ReNcell CX (cell line): ENCODE measurements around the gene OPALIN.

GRCh38 chr10:95410479-95410809, 119.6 kb upstream of the PDLIM1 start:
- PRO-cap: no peak

- PRO-cap: no peak
These were observed 124.4 kb upstream of the PDLIM1 start for GRCh38 chr10:95415178-95415541.

DNA sequence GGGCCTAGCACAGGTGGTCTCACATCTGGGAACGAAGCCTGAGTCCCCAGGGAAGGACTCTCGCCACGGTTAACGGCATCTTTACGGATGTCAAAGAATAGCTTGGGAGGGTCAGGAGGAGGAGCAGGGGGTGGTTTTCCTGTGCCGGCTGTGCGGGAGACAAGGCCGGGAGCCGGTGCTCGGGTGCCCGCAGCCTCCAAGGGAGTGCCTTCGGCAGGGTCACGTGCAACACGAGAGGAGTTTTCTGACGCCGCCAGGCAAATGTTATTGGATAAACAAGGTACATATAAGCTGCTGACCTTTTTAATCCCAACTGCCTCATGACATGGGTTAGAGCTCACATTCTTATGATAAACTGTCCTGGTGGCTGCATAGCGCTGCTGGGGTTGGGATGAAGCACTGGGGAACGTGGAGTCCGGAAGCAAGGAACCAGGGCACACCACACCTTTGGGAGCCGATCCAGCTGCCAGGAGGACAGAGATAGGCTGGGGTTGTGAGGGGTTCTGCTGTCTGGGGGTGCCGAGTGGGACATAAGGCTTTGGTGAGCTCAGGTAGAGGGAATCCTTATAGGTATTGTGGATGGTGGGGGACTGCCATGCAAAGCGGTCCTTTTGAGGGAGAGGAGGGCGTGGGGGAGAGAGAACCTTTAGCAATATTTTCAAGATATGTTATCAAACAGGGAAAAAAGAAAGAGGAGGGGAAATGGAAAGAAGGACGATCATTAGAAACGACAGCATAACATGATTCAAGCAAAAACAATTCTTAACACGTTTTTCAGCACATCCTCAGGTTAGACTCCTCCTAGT, 124.9 kb upstream of the PDLIM1 start:
- PRO-cap: unidirectional peak, plus-strand start at position 168 of the sequence

DNA sequence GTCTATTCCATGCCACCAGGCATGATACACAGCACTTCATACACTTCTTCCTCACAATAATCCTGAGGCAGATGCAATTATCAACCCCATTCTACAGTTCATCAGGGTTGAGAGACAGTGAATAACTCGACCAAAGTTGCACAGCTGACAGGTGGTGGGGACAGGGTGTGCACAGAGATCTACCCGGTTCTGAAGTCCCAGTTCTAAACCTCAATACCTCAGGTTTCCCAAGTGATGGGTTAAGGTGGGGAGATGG, 129.7 kb downstream of the SORBS1 start:
- PRO-cap: no peak

DNA sequence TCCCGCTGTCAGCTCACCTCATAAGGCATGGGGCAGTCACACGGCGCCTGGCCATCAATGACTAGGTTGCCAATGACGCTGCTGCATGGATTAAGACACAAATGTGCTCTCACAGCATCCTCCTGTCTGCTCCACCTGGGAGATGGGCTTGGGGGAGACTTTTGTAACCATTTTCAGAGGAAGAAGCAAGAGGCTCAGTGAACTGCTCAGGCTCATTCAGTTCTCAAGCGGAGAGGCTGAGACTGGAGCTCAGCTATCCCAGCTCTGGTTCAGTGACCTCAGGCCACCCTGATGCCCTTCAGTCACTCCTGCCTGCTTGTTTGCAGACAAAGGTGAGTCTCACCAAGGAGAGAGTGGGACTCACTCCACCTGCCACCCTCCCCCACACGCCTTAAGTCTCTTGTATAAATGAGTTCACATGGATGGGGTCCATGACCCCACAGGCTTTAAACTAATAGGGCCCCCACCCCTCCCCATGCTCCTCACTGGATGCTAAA, 125.3 kb downstream of the SORBS1 start:
- PRO-cap: no peak

- PRO-cap: no peak
These were observed 115.9 kb downstream of the SORBS1 start for GRCh38 chr10:95445090-95445820.

DNA sequence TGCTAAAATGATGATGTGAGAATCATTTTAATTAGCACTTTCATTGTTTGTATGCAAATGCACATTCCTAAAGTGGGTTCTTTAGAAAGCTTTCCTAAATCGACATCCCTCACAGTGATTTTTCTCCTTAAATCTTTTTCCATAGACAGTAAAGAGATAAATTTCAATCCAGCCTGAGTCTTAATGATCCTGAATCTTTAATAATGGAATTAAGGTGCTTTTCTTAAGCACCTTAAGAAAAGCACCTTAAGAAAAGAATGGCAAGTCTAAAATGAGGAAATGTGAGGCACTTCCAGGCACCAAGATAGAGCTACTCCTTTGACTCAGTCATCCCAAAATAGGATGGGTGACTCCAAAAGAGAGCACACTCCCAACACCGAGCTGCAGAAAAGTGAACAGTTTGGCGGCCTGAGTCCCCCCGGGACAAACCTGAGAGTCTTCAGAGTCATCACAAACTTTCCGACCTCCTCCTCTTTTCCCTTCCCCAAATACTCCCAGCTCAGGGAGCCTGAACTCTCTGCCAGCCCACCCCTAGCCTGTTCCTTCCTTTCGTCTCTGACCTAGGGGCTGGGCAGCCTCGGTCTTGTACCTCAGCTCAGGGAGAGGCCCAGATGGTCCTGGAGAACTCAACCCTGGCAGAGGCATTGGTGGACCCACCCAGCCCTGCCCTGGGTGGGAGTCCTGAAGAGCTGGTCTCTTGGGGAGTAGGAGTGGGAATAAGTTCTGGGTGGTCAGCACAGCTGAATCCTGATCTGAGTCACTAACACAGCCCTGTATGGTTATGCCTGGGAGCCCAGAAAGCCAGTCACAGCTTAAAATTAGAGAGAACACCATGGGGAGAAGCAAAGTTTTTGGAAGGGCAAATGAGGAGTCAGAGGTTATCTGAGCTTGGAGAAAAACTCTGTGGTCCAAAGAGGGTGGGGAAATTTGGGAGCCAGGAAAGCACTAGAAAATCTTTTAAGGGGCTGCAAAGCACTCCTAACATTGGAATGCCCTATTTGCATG, 84.2 kb downstream of the SORBS1 start:
- PRO-cap: no peak

DNA sequence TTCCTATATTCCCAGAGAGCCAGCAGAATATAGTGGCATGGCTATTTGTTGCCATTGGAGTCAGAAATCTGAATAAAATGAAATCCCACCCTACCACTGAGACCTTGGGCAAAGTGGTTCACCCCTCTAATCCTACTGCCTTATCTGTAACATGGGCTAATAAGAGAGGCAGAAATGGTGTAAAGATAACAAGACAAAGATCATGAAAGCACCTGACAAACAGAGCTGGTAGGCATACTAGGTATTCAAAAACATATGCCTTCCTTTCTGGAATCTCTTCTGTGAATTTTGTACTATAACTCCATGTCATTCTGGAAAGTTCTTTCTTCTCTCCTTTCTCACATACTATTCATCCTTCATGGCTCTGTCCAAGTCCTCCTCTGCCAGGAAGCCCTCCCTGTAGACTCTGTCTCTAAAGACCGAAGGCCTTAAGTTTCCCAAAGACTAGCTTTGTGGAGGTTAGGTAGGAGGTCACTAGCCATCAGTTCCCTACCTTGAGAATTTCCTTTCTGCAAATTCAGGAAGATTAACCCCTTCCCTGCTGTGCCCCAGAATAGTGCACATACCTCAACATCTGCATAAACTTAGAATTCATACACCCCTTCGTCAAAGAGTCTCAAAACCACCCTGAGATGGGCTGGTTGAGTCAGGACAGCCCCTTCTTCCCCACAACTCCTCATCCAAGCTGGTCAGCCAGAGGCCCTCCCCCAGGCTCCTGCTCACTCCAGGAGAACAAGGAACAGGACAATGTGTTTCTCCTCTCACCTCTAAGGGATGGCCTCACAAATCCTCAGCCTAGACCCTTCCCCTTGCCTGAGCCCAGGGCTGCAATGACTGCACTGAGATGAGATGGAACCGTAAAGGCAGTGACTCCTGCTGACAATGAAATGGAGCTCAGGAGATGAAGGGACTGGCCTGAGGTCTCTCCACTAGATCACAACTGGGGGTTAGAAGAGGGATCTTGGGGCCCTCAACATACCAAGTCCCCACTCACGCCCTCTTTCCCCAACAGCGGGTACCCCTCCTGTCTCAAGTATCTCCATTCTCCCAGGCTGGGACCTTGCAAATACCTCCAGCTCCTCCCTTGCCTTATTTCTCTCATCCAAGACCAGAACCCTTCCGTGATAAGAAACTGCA, 20.5 kb downstream of the SORBS1 start:
- PRO-cap: no peak

DNA sequence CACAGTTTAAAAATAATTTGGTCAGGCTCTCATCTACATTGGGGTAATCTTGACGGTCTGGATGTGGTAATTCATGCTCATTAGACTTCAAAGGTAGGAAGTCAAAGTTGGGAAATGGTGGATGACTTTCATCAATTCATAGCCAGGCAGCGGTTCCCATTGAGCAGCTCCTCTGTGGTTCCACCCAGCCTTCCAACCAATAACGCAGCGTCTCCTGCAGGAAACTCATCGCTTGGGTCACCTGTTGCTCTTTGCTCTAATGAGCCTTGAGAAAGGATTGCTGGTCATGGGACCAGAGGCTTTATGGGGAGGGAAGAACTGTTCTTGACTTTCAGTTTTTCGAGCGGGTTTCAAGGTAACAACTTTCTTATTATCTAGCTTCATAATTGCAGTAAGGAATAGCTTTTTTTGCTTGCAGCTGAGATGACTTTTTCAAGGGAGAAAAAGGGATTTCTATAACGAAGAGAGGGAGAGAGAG, 512 bp upstream of the ENTPD1 start:
- PRO-cap: no peak

GRCh38 chr10:95792719-95793369, 36.9 kb downstream of the ENTPD1 start:
- PRO-cap: no peak

GRCh38 chr10:95831959-95832752, 75.6 kb upstream of the CC2D2B start:
- PRO-cap: no peak

- PRO-cap: no peak
These were observed 70.1 kb upstream of the CC2D2B start for GRCh38 chr10:95837722-95838008.

- PRO-cap: no peak
These were observed 40.9 kb upstream of the ZNF518A start for GRCh38 chr10:96089161-96089552.

DNA sequence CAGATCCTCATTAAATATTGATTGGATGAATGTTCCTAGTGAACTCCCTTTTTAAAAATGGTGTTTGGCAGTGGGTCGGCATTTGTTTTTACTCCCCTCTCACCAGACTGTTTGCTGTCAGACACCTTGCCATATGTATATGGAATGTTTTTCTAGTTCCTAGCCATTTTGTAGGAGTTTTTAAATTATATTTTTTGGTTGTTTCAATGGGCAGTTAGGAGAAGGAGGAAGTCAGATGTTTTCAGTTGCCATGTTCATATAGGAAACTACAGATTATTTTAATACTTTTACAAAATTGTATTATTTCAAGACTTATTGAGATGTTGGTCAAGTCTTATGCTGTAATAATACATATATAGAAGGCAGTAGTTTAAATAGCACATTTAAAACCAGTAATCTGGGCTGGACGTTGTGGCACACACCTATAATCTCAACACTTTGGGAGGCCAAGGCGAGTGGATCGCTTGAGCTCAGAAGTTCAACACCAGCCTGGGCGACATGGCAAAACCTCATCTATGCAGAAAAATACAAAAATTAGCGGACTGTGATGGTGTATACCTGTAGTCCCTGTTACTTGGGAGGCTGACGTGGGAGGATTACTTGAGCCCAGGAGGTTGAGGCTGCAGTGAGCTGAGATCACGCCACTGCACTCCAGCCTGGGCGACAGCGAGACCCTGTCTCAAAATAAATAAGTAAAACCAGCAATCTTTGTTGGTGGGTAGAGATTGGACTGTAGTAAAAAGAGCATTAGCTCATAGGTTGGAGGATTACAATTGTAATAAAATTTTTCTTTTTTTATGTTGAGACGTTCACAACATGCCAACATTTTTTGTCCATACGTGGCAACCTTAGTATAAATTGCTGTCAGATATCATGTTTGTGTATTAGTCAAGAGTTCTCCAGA, 21.8 kb downstream of the ZNF518A start:
- PRO-cap: no peak

GRCh38 chr10:96254992-96255386, 16.4 kb downstream of the BLNK start:
- PRO-cap: no peak

DNA sequence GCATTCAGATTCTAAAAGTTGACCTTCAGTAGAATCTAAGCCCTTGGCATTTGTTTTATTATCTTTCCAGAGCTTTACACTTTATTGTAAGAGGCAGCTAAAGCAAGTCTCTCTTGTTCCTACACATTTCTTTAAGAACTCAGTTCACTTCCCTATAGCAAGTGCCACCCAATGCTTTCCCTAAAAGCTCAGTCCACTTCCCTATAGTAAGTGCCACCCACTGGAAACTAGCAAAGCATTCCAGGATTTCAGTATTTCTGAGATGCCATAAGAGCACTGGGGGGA, 403 bp downstream of the BLNK start:
- PRO-cap: no peak

DNA sequence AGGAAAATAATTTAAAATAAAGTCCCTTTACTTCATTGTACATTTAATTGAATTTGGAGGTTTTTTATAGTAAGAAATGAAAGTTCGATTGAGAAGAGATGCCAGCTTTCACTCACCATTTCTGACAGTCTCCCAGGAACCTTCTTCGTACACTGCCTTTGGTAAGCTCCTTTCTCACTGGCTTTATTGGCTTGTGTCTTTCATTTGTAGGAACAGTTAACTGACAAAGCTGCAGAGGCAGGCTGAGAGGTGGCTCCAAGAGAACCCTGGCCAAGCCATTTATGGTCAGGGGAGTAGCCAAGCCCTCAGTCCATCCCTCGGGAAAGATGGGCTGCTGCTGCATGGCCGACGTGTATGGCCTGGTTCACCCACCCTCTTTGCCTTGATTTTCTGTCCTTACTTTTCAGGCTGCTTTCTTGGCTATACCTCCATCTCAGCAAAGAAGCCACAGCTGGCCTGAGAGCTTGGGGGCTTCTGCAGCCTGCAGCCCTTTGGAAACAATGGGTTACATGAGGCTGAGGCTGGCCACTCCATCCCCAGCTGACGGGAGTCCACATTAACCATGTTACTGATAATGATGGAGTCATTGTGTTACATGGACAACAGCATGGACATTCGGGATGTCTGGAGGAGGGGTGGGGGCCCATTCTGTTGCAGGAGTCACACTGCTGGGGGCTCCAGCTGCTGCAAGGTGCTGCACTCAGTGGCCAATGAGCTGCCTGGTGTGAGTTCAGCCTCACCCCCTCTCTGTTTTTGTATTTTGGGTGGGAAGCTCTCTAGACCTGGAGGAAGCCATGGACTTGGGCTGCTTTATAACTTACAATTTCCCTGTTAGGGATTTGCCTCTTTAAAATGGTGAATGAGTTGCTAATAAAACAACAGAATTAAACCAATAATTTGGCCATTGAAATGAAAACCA, at the start of gene OPALIN:
OPALIN (minus strand) TSS at position 225 of the 919 bp plus-strand sequence.
- PRO-cap: no peak

GRCh38 chr10:96514845-96515524, 1.3 kb upstream of the TLL2 start:
- PRO-cap: no peak

DNA sequence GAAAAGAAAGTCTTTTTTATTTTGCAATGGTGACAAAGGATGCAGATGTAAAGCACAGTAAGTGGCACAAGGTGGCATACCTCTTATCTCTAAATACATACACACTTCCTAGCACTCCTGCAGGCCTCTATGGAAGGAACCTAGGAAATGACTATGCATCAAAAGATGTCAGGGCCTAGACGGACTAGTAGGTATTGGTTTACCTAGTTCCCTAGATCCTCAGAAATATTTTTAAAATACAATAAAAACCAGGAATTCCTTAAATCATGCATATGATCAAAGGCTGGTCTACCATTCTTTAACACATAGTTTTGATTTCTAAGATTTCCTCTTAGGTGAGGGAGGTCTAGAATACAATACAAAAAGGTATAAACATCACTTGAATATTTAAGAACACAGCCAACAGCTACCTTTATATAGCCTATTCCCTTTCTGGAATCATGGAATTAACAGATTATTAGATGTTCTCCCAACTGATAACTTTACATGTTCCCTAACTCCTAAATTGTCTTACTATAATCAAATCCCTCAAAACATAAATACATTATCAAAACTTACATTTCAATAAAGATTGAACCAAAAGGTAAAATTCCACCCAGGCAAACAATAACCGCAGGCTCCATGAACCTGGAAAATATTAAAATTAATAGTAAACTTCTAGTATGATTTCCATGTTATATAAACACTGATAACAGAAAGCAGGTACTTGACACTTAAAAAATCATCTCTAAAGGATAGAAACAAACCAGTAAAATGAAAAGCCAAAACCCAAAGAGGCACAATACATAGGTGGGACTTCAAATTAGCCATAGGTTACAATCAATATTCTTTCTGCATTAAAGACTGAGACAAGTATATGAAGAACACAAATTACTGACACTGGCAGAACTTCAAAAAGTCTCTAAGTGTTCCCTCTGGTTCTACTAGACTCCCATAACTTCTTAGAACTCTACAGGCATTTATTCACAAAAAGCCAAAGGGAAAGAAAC, 16.6 kb upstream of the TLL2 start:
- PRO-cap: no peak

- PRO-cap: no peak
These were observed 12.2 kb upstream of the TM9SF3 start for GRCh38 chr10:96599040-96599325.